Measurements from ENCODE around the genes RGPD3, GCC2 and CCDC138.

GRCh38 chr2:106338199-106338455, 130.1 kb downstream of the RGPD3 start:
- PRO-cap = no peak
- RAMPAGE, long total RNA, 4 experiments = no peak in any of the 4 experiments

DNA sequence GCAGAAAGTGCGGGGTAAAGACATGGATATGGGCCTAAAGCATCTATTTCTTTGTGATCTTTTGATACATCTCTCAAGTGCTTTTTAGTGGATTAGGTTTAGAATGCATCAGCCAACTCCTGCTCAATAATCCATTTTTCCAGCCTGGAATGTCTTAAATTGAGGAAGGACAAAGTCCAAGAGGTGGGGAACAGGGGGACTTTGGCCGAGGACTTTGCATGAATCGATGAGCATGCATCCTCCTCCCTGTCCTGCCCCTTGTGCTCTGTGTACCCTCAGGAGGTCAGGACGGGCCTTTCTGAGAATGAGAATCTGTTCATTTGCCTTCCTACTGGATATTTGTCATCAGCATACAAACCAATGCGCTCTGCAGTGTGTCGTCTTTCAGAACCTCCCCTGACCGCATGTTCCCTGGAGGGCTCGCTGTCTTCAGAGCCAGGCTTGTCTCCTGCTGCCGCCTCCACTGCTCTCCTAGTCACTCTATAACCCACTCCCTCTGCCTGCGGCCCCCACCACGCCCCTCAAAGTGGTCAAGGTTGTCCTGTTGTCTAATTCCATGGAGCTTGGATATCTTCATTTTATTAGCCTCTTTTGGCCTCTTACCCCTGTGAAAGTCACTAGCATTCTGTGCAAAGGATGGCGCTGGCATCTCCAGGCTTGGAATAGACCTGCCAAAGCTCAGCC, 83.6 kb downstream of the RGPD3 start:
- PRO-cap = no peak
- RAMPAGE, long total RNA, 4 experiments = no peak in any of the 4 experiments

DNA sequence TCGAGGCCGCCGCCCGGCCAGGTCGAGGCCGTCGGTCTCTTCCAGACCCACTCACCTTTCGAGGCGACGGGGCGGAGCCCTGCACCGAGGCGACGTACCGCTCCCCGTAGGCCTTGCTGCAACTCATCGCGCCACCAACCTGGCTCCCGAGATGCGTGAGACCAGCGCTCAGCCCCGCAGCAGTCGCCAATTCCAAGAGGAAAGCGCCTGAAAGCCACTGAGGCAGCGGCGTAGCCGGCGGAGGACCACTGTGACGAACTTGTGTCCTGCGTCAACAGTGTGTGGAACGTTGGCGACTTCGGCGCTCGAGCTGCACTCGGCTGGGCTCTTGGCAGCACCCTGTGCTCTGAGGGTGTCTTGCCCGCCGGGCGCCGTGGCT, at the start of gene RGPD3:
Gene RGPD3, minus strand, starts transcription at position 252 of the 379 bp plus-strand sequence.
- PRO-cap = no peak
- RAMPAGE, long total RNA, 4 experiments = no peak in any of the 4 experiments

DNA sequence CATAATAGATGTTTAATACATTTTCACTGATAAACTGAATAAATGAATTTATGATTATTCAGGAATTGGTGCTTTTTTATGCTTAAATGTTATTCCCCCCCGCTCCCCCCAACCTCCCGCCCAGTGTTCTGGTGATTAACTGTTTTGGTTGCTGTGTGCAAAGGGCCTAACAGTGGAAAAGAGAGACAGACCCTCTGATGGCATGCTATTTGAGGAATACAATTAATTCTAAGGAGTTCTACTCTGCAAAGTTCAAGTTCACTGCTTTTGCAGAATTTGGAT, 286.7 kb upstream of the RGPD4 start:
- PRO-cap = no peak
- RAMPAGE, long total RNA, 4 experiments = no peak in any of the 4 experiments

- PRO-cap = no peak
- RAMPAGE, long total RNA, 4 experiments = no peak in any of the 4 experiments
Observed at GRCh38 chr2:107745517-107746178, 81.0 kb upstream of the RGPD4 start.

DNA sequence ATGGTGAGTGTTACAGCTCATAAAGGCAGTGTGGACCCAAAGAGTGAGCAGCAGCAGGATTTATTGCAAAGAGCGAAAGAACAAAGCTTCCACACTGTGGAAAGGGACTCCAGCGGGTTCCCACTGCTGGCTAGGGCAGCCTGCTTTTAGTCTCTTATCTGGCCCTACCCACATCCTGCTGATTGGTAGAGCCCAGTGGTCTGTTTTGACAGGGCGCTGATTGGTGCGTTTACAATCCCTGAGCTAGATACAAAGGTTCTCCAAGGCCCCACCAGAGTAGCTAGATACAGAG, 79.9 kb upstream of the RGPD4 start:
- PRO-cap = no peak
- RAMPAGE, long total RNA, 4 experiments = no peak in any of the 4 experiments

DNA sequence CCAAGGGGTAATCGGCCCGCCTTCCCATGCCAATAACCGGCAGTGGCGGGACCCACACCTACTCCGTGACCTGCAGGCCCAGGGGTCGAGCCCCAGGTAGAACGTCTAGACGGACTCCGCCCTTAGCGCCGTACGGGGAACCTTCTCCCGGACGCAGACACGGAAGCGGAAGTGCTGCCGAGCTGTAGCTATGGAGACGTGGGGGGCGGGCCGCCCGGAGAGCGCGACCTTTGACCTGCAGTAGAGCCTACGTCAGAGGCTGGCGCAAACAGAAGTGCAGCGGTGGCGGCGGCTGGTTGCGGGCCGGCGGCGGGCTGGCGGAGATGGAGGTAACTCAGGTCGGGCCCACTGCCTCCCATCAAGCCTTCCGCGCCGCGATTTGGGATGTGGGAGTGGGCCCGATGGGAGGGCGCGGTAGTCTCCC, at the start of gene GCC2:
Gene GCC2, plus strand, starts transcription at position 255 of the 424 bp plus-strand sequence.
- PRO-cap = bidirectional peak, plus-strand start at position 271 of the sequence, minus-strand start at position 159 of the sequence
- RAMPAGE, long total RNA, 4 experiments = start-site peak on the plus strand in 3 of 4 experiments, centred at positions 266 to 287 of the sequence, 257 to 347 reads per replicate

DNA sequence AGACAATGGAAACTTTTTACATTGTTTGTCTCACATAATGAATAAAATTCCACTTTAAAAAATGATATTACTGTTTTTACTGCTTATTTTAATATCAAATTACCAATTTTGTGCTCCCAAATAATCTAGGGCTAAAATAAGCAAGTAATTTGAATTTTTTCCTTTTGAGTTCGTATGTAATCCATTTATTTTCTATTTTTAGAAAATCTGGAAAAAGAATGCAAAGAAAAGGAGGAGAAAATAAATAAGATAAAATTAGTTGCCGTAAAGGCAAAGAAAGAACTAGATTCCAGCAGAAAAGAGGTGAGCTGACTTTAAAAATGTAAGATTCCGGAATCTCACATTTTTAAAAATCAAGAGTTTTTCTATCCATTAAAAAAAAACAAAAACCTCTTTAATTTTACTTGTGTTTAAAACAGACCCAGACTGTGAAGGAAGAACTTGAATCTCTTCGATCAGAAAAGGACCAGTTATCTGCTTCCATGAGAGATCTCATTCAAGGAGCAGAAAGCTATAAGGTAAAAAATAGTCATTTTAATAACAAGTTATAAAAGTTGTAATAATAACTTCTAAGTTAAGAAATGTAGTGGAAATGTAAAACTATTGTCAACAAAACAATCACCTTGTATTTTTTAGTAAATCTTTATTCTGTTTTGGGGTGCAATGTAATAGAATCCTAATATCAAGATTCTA, 26.5 kb downstream of the GCC2 start:
- PRO-cap = no peak
- RAMPAGE, long total RNA, 4 experiments = no peak in any of the 4 experiments

DNA sequence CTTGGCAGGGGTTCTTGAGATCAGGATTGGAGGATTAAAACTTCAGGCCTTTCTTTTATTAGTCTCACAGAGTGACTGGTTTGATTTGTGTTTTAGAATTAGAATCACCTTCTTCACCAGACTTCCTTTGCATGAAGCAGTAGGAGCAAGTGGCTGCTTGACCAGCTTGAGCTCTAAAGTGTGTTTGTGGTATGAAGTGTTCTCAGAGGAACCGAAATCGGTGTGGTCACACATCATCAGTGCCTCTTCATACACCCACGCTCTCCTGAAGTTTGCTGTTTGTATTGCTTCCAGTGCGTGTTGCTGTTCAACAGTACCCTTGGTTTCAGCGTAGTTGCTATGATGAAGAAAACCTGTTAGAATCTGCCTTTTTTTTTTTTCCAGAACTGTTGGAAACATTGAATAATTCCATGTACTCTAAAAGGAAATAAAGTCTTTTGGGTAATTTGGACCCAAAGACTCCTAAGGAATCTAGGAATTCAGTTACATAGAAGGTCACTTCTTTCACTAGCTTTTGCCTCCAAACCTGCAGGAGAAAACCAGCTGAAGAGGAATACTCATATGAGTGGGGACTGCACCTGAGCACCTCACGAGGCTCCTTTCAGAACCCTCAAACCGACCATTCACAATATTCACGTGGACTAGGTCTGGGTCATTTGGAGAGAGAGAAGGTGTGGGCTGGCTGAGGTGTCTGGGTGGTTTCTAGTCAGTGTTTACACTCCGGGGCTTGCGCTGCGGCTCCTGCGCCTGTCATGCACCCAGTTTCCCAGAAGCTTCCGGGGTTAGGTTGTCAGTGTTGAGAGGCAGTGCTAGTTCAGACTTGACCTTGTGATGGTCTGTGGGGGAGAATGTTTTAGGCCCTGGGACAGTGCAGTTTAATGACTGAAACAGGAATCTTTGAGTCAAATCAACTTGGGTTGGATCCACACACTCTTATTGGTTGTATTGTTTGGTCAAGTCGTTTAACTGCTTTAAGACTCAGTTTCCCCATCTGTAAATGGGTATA, 78.1 kb downstream of the LIMS1 start:
- PRO-cap = no peak
- RAMPAGE, long total RNA, 4 experiments = no peak in any of the 4 experiments

- PRO-cap = unidirectional peak, plus-strand start at chr2:108655037
- RAMPAGE, long total RNA, 4 experiments = no peak in any of the 4 experiments
Observed at GRCh38 chr2:108654691-108655266, 64.5 kb upstream of the RANBP2 start.

DNA sequence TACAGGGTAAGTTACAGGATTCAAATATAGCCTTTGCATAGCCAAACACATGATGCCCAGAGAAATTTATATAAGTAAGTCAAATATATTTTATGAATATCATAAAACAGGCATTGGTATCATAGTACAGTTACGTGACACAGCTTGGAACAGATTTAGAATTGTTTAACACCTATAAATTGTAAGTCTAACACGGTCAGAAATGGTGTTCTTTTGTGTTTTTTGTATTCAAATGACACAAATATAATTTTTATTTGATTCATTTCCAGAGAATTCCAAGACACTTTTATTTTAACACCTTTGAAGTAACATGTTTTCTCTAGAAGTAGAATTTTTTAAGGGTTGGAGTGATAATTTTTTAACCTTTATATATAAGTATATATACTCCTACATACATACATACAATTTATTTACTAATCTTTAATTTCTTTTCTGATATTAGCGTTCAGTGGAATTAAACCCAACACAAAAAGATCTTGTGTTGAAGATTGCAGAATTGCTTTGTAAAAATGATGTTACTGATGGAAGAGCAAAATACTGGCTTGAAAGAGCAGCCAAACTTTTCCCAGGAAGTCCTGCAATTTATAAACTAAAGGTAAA, 11.7 kb downstream of the RANBP2 start:
- PRO-cap = no peak
- RAMPAGE, long total RNA, 4 experiments = no peak in any of the 4 experiments

- PRO-cap = no peak
- RAMPAGE, long total RNA, 4 experiments = no peak in any of the 4 experiments
Observed at GRCh38 chr2:108767457-108767906, 19.1 kb upstream of the CCDC138 start.

DNA sequence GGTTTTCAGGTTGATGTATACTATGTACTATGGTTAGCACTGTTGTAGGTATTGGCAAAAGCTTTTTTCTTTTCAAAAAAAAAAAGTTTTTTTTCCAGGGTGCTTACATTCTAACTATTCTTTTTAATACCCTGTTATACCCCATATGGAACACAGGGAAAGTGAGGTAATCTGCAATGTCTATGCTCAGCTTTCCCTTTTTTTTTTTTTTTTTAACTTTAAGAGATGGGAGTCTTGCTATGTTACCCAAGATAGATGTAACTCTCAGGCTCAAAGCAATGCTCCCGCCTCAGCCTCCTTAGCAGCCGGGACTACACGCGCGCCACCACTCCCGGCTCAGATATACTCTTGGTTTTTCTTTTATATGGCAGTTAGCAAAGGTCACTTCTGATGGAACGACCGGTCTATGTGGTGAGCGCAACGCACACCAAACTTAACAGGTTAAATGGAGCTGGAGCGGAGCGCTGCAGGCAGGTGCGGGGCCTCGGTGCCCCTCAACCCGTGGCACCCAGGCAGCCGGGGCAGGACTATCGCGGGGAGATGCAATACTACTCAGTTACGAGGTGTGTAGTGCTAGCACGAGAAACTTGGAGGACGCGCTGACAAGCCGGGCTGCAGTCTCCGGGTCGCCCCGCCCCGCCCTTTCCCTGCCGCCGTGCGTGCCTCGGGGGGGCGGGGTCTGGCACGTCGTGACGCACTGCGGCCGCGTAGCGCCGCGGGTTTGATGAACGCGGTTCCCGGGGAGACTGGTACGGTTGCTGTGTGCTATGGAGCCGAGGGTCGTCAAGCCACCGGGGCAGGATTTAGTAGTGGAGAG, at the start of gene CCDC138:
Gene CCDC138, plus strand, starts transcription at position 716 of the 817 bp plus-strand sequence.
- PRO-cap = unidirectional peak, plus-strand start at position 727 of the sequence
- RAMPAGE, long total RNA, 4 experiments = start-site peak on the plus strand in 2 of 4 experiments, centred at positions 705 to 710 of the sequence, 14 to 17 reads per replicate

DNA sequence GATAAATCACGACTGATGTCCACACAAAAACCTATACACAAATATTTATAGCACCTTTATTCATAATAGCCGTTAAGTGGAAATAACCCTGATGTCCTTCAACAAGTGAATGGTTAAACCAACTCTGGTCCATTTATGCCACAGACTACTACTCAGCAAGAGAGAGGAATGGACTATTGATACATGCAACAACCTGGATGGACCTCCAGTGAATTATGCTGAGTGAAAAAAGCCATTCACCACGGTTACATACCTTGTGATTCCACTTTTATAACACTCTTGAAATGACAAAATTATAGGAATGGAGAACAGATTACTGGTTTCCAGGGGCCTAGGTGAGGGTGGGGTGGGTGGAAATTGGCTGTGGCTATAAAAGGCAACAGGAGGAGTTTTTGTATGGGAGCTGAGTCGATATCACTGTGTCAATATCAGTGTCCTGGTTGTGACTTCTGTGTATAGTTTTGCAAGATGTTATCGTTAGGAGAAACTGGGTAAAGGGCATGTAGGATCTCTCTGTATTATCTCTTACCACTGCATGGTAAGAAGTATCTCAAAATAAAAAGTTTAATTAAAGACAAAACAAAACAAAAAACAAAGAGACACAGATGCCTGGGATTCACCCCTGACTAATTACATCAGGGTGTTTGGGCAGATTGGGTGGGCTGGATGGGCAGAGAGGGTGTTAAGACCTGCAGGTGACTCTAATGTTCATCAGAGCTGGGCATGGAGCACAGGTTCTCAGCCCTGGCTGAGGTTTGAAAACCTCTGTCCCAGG, 84.4 kb downstream of the EDAR start:
- PRO-cap = no peak
- RAMPAGE, long total RNA, 4 experiments = no peak in any of the 4 experiments

DNA sequence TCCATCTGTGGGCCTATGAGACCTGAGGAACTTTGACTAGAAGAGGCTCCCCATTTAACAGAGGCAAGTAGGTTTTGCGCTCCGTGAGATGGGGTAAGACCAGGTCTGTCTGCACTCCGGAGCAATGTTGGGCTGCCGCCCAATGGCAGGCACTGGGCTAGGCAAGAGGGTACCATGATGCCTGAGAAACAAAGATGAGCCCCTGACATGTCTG, 1.8 kb downstream of the EDAR start:
- PRO-cap = no peak
- RAMPAGE, long total RNA, 4 experiments = no peak in any of the 4 experiments

- PRO-cap = no peak
- RAMPAGE, long total RNA, 4 experiments = no peak in any of the 4 experiments
Observed at GRCh38 chr2:108993563-108993982, 4.6 kb upstream of the EDAR start.

DNA sequence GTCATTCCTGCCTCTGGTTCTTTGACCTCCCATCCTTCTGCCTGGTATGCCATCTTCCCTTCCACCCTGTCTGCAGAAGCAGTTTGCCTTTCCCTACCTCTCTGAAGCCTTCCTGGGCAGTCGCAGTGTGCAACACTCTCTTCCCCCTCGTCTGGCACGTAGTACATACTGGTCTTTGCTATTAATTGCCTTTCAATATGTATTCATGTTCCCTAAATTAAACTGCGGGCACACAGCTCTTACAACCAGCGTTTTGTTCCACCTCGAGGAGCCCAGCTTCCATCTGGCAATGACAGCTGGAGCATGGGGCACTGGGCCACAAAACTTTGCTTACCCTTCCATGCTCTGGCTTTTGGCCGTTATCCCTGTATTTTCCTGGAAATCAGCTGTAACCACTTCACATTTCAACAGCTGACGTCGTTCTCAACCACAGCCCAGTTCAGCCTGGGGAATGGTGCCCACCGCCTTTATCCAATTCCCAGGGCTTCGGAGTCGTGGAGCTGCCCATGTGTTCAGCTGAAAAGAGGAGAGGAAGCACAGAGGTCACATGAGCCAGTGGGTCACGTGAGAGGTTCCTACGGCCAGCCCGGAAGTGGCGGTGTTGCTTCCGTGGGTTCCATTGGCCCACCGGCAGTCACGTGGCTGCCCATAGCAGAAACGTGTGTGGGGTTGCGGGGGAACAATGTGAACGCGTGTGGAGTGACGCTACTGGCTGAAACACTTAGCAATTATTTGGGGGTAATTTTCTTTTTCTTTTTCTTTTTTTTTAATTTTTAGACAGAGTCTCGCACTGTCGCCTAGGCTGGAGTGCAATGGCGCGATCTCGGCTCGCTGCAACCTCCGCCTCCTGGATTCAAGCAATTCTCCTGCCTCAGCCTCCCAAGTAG, 16.7 kb upstream of the EDAR start:
- PRO-cap = no peak
- RAMPAGE, long total RNA, 4 experiments = no peak in any of the 4 experiments

- PRO-cap = no peak
- RAMPAGE, long total RNA, 4 experiments = no peak in any of the 4 experiments
Observed at GRCh38 chr2:109143435-109144355, 14.7 kb downstream of the SH3RF3 start.

DNA sequence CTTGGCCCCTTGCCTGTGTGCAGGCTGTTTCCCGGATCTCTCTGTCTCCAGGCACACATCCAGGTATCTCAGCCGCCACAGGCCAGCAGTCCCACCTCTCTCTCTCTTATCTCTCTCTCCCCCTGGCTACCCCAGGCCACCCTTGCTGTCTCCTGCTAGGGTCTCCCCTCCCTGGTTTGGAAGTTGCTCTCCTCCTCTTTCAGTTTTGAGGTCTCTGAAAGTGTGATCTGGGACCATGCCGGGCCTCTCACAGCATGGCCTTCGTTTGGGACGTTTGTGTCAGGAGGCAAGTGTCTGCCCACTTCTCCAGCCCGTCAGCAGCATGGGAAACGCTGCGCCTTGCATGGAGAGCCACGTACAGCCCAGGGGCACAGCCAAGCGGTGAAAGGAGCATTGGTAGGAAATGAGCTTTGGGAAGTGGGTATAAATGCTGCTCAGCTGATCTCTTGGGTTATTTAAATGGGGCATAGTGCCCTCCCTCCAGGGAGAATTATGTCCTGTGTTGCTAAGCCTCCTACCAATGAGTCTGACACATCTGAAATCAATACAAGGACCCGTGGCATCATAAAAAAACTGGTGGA, 72.5 kb downstream of the SH3RF3 start:
- PRO-cap = no peak
- RAMPAGE, long total RNA, 4 experiments = no peak in any of the 4 experiments

DNA sequence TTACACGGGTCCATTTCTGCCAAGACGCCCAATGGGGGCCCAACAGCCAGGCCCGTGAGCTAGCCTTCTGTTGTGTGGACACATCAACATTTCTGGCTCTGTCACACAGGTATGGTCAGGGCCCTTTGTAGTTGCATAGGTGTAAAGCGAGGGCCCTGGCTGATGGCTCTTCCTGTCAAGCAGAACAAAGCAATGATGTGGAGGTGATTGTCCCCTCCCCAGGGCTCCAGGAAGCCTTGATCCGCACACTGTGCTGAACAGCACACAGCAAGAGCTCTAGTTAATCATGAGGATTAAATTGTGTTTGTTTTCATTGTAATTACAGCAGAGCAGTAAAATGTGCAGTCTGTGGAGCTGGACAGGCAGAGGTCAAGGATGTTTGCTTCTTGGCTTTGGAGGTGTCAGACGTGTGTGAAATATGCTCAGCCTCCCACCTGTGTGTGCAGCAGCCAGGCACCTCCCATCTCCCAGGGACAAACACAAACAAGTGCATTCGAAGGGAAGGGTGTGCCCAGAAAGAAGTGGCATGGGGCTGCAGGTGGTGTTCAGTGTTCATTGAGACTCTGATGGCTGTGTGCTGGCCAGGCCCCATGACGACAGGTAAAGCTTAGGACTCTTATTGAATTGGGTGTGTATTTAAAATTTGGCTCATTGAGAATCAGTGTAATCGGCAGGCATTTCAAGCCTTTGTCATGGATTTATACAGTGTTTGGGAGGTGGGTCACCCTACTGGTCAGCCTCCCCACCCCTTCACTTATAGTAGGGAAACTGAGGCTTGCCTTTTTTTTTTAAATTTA, 132.3 kb downstream of the SH3RF3 start:
- PRO-cap = no peak
- RAMPAGE, long total RNA, 4 experiments = no peak in any of the 4 experiments